Pericardium (tissue), 1 donor: ENCODE measurements around the gene CYP20A1.

- RRBS = no CpG with 5 or more reads among the region's 2 CpGs
These were observed 9.9 kb downstream of the BMPR2 start for GRCh38 chr2:202386038-202386422.

DNA sequence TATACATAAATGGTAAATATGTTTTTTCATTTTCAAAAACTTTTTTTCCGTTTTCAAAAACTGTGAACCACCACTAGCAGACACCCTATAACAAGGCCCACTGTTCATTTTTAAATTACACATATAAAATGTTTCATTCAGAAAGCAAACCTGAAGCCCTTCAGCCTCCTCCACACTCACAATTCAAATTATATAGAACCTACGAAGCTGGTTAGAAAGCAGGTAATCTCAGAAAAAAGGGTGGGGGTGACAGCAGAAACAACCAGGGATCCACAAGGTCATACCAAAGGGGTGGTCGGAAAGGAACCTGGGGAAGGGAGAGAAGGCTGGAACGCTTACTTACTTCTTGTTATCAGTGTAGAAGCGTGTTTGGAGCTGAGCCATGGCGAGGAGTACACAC is 380 bp downstream of the WDR12 start:
- RRBS = no CpG with 5 or more reads among the region's 6 CpGs

DNA sequence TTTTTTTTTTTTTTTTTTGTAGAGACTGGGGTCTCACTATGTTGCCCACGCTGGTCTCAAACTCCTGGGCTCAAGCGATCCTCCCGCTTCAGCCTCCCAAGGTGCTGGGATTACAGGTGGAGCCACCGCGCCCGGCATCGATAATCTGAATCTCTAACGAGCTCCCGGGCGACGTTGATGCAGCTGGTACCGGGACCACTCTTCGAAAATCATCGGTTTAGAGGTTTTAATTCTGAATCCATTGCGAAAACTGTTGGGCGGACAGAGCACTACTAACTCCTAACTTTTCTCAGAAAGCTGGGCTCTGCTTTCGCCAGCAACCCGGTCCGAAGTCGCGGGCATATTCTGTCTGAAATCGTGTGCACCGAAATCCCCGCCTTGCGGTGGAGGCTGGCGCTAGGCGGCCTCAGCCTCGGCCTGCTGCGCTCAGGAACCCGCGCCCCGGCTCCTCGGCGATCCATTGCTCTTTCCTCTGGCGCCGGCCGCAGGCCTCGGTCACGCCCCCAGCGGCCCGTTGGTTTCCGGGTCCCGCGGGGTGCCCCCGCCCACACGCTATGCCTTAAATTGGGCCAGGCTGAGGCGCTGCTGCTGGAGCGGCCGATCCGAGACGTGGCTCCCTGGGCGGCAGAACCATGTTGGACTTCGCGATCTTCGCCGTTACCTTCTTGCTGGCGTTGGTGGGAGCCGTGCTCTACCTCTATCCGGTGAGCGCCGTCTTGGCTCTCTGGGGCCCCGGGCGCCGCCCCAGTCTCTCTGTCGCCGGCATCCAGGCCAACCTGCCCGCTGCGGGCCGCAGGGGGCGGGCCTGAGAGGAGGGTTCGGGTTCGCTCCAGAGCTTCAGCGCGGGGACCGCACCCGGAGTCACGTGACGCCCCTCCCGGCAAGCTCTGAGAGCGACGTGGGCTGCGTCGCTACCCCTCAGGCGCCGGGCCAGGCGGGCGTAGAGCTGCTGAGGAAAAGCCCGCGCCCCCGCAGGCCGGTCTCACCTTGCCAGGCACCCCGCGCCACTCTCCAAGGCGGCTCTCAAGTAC is at the start of gene CYP20A1:
Gene CYP20A1 (plus strand): TSS at position 588 of the 1,031 bp plus-strand sequence.
- RRBS = 1% methylated on average over 33 of the region's 94 CpGs

DNA sequence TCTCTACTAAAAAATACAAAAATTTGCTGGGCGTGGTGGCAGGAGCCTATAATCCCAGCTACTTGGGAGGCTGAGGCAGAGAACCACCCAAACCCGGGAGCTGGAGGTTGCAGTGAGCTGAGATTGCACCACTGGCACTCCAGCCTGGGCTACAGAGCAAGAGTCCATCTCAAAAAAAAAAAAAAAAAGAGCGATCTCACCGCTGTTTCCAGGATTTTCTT is 28.8 kb downstream of the CYP20A1 start:
- RRBS = no CpG with 5 or more reads among the region's 4 CpGs

GRCh38 chr2:203470374-203470871 is 64.7 kb downstream of the RAPH1 start:
- RRBS = no CpG with 5 or more reads among the region's 5 CpGs

DNA sequence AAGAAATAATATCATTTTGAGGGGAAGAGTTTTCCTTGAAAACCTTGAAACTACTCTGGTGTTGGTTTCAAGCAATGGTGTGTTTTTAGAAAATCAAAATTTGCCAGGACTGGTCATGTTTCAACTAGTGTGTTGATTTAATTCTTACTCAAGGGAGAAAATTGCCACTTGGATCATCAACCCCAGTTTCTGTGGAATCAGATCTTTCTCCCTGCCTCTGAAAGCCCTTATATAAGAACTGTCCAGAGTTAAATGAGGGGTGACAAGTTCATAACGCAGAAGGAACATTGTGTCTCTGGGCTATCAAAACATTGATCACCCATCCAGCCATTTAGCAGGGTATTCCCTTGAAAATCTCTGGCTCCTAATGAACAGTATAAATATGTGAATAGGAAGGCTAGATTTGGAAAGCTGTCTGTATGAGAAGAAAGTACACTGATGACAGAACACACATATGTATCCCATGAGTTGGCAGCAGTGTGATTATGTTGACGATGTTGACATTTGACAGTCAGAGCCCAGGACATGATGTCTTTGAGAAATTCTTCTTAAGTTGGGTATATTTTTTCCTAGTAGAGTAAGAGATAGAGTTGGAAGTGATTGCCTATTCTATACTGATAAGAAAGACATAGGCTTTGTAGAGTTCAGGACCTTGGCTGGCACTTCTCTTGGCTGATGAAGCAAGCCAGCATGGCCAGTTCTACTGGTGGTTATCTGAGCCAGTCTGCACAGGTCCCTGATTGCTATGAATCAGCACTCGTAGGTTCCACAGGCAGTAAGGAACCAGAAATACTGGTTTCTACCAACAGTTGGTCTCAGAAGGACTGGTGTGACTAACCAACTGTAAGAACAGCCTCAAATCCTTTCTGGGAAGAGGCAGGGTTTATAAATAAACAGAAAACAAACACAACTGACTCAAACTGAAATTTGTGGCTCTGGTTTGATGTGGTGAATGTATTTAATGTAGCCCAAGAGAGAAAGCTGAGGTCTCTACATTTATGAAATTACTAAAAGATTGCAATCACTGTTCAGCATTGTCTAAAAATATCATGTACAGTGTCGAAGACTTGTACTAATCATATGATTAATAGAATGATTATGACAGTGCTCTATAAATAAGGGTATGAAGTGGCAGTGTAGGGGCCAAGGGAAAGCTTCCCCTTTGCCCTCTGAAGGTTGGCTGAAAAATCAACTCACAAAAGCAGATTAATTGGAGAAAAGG is 43.8 kb upstream of the RAPH1 start:
- RRBS = no CpG with 5 or more reads among the region's 4 CpGs

GRCh38 chr2:203623187-203623609 is 83.2 kb upstream of the CD28 start:
- RRBS = no CpG with 5 or more reads among the region's 6 CpGs

DNA sequence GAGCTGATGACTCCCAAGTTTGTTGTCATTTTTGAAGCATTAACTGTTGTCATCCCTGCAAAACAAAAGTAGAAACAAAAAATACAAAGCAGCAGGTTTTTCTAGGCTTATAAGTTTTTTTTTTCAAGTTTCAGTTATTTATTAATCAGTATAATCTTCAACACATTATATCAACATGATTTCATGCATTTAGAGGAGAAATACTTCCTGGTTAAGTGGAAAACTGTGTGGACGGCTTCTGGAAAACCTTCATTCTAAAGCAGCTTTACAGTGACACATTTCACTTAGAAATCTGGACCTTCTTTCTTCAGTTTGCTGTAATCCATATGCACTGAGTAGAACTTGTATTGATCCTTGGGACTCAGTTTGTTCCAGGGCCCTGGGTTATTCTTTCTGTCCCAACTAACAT is 34.5 kb upstream of the CD28 start:
- RRBS = no CpG with 5 or more reads among the region's 1 CpG

- RRBS = no CpG with 5 or more reads among the region's 6 CpGs
These were observed 21.1 kb upstream of the CTLA4 start for GRCh38 chr2:203846527-203846897.

DNA sequence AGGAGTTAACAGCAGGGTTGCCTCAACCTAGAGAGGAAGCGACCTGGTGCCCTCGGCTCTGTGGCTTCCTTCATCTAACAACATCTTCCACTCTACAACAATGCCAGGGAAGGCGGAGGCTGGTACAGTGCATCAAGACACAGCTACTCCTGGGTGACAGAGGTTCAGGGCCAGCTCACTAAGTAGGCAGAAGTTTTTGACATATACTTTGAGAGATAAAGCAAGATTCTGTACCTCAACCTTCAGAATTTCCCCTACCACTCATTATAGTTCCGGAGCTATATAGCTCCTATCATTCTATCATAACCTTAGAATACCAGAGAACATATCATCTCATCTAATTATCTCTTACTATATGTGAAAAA is 2.3 kb downstream of the CTLA4 start:
- RRBS = no CpG with 5 or more reads among the region's 4 CpGs

DNA sequence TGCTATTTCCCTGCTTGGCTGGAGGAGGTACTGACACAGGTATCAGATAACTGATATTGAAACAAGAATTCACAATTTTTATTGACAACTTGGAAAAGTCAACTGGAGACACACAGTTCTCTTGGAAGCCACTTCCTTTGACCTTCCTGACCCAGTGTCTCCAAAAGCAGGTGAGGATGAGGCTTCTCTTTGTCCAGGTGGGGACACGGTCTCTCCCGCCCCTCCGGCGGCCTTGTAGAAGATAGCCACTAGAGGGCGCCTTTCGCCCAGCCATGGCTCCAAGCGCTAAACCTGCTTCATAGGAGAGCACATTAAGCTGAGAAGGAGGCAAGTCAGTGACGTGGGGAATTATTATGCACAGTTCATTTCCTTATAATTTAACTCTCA is 208.6 kb downstream of the ICOS start:
- RRBS = no CpG with 5 or more reads among the region's 8 CpGs

DNA sequence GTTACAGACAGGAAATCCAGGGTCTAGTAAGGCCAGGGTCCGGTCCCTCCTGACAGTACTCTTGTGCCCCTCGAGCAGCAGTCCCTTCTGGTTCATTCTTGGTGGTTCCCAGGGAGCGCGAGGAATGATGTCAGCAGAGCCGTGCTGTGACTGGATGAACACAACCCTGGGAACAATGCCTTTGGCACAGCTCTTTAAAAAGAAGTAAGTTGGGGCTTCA is 33.9 kb downstream of the PARD3B start:
- RRBS = no CpG with 5 or more reads among the region's 5 CpGs

DNA sequence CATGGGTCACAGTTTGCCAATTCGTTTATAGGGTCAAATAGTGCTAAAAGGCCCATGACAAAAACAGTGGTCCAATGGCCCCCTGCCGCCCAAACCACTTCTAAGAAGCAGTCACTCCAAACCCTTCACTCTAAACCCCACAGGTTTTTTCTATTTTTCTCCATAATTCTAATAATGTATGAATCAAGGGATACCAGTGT is 125.0 kb downstream of the PARD3B start:
- RRBS = no CpG with 5 or more reads among the region's 2 CpGs

- RRBS = no CpG with 5 or more reads among the region's 11 CpGs
These were observed 252.7 kb downstream of the PARD3B start for GRCh38 chr2:204797822-204798578.

GRCh38 chr2:205076630-205077570 is 531.6 kb downstream of the PARD3B start:
- RRBS = no CpG with 5 or more reads among the region's 8 CpGs

GRCh38 chr2:205714649-205715062 is 32.4 kb downstream of the NRP2 start:
- RRBS = no CpG with 5 or more reads among the region's 4 CpGs

- RRBS = no CpG with 5 or more reads among the region's 9 CpGs
These were observed 50.0 kb downstream of the NRP2 start for GRCh38 chr2:205732256-205732803.

DNA sequence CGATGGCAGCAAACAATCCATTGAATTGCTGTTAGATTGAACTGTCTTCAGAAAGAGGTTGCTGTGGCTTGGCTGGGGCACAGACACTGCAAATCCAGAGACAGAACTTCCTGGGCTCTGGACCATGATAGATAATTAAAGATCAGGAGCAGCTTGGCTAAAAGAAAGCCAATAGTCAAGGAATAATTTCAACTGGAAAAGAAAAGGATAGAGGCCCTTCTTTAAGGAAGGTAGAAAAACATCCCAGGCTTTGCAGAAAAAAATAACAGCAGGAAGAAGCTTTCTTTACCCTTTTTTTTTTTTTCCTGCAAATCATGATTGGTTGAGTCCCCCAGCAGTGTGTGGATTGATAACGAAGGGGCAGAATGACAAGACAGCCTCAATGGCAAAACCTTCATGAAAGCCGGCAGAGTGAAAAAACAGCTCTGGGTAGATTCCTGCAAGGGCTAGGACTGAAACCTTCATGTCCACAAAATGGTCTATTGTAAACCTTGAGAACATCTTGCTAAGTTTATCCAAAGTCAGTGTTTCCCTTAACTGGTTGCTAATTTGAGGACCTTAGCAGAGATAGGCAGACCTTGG is 75.4 kb downstream of the NRP2 start:
- RRBS = no CpG with 5 or more reads among the region's 3 CpGs

- RRBS = 3% methylated on average over 8 of the region's 21 CpGs
These were observed 200.4 kb downstream of the INO80D start for GRCh38 chr2:205885499-205886017.